Non-pigmented ciliary epithelial cell (primary cell): ENCODE results near the genes SPDYE6, UPK3BL2 and NAPEPLD.

DNA sequence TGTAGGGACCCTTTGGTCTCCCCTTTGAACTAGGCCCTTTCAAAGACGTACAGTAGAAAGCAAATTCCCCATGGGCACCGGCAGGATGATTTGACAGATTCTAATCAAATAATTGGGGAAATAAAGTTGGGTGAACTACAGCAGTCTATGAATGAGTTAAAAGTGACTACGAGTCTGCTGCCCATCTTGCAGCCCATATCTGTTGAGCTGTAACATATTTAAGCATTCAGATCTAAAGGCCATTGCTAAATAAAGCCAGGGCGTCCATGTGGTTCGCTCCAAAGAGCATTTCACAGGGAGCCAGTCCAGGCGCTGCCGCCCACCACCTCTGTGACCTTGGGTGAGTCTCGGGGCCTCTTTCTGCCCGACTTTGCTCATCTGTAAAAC is 223.0 kb downstream of the CUX1 start:
- RRBS: no CpG with 5 or more reads among the region's 9 CpGs

- RRBS: no CpG with 5 or more reads among the region's 14 CpGs
Measured at GRCh38 chr7:102254501-102255157, 32.0 kb upstream of the SH2B2 start.

DNA sequence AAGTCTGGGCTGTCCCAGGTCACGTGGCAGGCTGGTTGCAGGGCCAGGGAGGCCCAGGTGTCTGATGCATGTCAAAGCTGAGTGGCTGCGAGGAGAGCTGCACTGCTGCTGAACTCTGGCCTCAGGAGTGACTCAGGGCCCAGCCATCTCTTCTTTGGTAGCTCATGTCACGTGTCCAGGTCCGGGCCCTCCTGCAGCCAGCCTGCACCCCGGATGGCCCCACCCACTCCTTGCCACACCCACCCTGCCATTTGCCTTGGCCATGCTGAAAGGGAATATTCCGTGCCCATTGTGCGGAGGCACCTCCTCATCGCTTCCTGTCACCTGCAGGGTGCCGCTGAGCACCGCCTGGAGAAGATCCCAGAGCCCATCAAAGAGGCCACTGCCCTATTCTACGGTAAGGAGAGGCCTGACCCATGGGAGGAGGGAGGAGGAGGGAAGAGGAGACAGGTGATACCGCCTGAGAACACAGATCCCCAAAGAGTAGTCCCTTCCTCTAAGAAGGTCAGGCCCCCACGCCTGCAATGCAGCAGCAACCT is 12.7 kb upstream of the SH2B2 start:
- RRBS: no CpG with 5 or more reads among the region's 13 CpGs

DNA sequence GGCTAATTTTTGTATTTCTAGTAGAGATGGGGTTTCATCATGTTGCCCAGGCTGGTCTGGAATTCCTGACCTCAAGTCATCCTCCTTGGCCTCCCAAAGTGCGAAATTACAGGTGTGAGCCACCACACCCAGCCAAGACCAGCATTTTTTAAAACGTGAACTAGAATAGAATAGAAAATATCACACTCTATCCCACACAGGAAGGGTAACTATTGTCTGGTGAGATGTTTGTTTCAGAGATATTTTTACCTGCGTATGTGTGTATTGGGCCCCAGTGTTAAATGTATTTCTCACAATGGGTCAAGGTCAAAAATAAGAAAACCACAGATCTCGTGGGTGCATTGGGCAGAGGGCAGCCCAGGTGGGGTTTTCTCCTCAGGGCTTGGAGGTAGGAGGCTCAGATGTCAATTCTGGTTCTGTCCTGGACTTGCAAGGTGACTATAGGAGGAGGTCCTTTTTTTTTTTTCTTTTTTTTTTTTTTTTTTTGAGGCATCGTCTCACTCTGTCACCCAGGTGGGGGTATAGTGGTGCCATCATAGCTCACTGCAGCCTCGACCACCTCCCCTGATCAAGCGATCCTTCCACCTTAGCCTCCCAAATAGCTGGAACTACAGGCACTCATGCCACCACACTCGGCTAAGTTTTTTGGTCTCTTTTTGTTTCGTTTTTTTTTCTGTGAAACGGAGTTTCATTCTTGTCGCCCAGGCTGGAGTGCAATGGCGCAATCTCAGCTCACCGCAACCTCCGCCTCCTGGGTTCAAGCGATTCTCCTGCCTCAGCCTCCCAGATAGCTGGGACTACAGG is 19.0 kb downstream of the SH2B2 start:
- RRBS: no CpG with 5 or more reads among the region's 15 CpGs

DNA sequence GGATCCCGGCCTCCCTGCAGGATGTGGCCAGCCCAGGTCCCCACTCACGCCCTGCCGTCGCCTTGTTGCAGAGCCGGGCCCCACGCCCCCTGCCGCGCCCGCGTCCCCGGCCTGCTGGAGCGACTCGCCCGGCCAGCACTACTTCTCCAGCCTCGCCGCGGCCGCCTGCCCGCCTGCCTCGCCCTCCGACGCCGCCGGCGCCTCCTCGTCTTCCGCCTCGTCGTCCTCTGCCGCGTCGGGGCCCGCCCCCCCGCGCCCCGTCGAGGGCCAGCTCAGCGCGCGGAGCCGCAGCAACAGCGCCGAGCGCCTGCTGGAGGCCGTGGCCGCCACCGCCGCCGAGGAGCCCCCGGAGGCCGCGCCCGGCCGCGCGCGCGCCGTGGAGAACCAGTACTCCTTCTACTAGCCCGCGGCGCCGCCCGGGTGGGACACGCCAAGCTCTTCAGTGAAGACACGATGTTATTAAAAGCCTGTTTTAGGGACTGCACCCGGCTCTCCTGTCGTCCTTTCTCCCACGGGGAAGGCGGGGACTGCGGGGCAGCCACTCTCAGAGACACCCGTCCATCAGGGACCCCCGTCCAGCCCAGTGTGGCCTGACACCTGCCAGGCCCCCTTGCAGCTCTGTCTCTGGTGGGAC is 34.7 kb downstream of the SH2B2 start:
- RRBS: 21% methylated on average over 36 of the region's 73 CpGs

DNA sequence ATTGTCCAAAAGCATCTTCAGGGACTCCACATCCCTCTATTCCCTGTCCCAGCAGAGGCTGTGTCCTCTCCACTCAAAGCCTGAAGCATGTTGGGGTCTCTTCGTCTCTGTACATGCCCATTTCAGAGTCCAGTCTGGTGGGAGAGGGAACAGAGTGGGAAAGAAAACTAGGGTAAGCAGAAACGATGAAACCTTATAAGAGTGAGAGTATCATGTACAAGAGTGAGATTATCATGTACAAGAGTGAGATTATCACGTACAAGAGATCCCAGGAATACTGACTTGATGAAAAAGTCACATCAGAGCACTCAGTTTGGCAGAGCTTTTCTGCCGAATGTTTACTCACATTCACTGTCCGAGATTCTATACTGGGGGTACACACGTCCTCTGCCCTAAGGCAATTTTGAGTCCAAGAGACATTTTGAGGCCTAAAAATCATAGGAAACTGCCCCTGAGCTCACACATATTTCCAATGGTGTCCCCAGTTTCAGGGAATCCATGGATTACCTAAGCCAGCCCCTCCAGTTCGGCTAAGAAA is at the start of gene SPDYE6:
TSS of gene SPDYE6 (minus strand) at position 134 of the 538 bp plus-strand sequence.
- RRBS: no CpG with 5 or more reads among the region's 7 CpGs

DNA sequence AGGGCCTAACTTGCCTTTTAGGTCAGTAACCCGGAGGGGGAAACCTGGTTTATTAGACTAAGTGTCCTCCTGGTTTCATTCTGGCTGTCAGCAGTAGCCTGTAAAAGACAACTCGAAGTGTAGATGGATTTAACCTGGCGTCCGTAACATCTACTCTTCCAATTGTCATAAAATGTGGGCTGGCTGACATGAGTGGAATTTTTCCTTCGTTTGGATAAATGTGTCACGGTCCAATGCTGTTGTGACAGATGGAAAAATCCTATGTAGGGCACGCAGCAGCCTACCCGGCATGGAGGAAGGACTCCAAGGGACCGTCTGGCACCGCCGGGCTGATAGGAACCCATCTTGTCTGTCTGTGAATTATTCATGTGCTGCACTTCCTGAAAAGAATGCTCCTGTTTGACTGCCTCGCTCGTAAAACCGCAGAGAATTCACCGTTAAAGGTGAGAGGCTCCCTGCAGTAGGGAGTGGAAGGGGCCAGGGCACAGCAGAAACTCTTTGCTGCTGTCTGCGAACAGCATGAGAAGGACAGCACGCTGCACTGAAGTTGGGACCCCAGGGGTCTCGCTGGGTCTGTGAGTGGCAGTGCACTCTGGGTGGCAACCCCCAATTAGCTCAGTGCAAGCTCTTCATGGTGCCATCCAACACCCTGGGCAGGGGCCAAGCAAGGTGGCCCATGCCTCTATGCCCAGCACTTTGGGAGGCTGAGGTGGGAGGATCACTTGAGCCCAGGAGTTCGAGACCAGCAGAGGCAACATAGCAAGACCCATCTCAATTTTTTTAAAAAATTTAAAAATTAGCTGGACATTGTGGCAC is 1.6 kb upstream of the ORAI2 start:
- RRBS: no CpG with 5 or more reads among the region's 19 CpGs

DNA sequence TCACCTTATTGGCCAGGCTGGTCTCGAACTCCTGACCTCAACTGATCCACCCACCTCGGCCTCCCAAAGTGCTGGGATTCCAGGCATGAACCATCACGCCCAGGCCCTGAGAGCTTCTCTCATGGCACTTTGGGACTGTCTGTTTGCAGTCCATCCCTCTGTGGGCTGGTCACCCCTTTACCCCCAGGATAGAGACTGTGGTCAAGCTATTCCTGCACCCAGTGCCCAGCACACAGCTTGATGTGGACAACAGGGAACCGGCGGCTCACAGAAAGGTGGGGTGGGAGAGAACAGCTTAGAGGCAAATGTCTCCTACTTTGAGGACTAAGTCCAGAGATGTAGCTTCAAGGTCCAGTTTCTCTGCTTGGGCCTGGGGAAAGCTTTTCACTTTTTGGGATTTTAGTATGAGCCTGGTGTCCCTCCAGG is 10.3 kb upstream of the RASA4B start:
- RRBS: no CpG with 5 or more reads among the region's 5 CpGs

DNA sequence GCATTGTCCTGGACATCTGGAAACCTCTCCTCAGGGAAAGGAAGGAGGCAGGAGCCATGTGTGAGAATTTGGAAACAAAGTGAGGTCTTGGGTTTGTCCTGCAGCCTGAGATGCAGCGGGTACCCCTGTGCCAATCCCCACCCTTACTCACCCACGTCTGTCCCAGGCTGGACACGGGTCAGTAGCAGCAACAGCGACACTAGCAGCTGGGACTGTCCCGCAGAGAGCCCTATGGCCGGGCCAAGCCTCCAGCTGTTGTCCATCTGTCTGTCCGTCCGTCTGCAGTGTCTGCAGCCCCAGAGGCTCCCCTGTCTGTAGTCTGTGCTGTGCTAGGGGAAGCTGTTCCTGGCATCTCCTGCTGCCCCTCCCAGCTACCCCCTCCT is at the start of gene UPK3BL2:
TSS of gene UPK3BL2 (minus strand) at position 323 of the 383 bp plus-strand sequence.
- RRBS: no CpG with 5 or more reads among the region's 8 CpGs

- RRBS: no CpG with 5 or more reads among the region's 16 CpGs
Measured at GRCh38 chr7:102977728-102979007, 65.4 kb downstream of the LRRC17 start.

DNA sequence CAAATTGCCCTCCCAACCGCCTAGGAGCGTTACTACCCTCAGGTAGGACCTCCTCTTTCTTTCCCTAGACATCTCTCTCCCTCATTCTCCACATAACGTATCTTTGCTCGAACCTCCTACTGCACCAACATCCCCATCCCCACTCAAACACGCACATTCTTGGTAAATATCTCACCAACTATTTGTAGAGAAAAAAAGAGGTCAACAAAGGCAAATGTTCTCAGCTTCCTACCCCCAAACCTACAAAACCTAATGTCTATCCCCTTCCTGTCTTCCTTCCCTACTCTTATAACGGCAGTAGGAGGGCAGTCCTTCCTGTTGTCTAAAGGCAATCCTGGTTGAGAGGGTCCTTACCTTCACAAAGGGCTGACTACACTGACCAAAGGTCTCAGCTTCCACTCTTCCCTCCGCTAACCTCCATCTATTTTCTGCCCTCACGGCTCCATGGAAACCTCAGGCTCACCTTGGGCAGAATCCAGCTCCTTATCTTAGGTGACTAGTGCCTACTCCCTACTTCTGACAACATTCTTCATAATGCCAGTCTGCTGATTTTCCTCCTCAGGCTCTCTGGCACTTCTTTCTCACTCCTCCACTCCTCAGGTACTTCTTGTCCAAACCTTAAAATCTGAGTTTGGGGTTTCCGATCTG is 1.0 kb upstream of the ARMC10 start:
- RRBS: no CpG with 5 or more reads among the region's 9 CpGs

DNA sequence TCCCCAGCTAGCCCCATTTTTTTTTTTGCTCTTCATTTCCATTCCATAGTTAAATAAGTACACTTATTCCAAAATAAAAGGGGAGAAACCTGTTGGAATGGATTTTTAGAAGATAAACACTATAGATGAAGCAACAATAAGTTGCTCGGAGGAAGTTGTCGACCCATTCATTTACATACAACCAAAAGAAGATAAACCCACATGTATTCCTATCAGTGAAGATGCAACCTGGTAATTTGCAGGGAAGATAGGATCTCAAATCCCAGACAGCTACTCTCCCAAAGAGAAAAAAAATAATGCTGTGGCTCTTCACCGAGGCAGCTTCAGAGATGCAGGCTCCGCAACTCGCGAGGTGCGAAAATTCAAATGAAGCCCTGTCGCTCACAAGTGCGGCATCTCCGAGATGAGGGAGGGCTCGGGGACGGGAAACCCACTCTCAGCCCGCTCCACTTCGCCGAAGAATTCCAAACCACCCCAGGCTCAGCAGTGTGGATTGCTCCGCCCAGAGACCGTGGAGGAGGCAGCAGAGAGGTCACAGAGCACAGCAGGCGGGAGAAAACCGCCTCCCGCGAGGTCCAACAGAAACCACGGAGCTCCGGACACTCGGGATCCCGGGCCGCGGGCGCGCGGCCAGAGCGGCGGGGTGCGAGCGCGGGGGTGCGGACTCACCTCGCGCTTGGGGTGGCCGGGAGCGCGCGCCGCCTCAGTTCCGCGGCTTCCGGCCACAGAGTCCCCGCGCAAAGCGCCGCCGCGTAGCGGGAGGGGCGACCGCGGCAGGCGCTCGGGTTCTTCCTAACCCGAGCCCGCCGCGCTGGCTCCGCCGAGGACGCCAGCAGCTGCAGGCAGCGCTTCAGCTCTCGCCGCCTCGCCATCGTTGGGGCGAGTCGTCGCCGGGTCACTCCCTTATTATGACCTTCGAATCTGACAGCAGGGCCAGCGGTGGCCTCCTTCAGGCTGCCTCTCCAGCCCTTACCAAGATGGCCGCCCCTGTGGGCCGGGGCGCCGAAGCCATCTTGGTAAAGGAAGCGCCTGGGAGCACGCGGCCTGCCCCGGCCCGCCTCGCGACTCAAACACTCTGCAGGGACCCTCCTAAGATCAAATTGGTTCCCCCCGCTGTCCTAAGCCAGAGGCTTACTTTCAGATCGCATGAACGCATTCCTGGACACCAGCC is at the start of gene NAPEPLD:
TSS of gene NAPEPLD (minus strand) at position 490 of the 1,171 bp plus-strand sequence.
- RRBS: 2% methylated on average over 24 of the region's 90 CpGs

- RRBS: no CpG with 5 or more reads among the region's 8 CpGs
Measured at GRCh38 chr7:103308053-103308496, 10.8 kb downstream of the PMPCB start.

GRCh38 chr7:103369744-103370402 is 22.4 kb downstream of the PSMC2 start:
- RRBS: no CpG with 5 or more reads among the region's 7 CpGs

- RRBS: no CpG with 5 or more reads among the region's 3 CpGs
Measured at GRCh38 chr7:103388603-103389244, 41.3 kb downstream of the PSMC2 start.

GRCh38 chr7:104470930-104471194 is 142.5 kb downstream of the LHFPL3 start:
- RRBS: no CpG with 5 or more reads among the region's 2 CpGs

GRCh38 chr7:105006175-105007126 is 7.6 kb upstream of the KMT2E start:
- RRBS: no CpG with 5 or more reads among the region's 6 CpGs

DNA sequence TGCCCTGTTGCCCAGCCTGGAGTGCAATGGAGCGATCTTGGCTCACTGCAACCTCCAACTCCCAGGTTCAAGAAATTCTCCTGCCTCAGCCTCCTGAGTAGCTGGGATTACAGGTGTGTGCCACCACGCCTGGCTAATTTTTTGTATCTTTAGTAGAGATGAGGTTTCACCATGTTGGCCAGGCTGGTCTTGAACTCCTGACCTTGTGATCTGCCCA is 80.7 kb upstream of the EFCAB10 start:
- RRBS: no CpG with 5 or more reads among the region's 2 CpGs

- RRBS: no CpG with 5 or more reads among the region's 13 CpGs
Measured at GRCh38 chr7:105675711-105676674, 94.7 kb upstream of the EFCAB10 start.

- RRBS: no CpG with 5 or more reads among the region's 7 CpGs
Measured at GRCh38 chr7:105807449-105808051, 68.8 kb downstream of the ATXN7L1 start.